Colon Carcinoma Metastatic in the Lung (tissue), 2 donors: ENCODE measurements around a stretch of chr4.

GRCh38 chr4:16116409-16117256 lies 32.8 kb upstream of the PROM1 start:
- PRO-cap, 2 experiments, result no peak in any of the 2 experiments

- PRO-cap, 2 experiments, result no peak in any of the 2 experiments
Measured at GRCh38 chr4:16168393-16169304, 57.6 kb downstream of the TAPT1 start.

DNA sequence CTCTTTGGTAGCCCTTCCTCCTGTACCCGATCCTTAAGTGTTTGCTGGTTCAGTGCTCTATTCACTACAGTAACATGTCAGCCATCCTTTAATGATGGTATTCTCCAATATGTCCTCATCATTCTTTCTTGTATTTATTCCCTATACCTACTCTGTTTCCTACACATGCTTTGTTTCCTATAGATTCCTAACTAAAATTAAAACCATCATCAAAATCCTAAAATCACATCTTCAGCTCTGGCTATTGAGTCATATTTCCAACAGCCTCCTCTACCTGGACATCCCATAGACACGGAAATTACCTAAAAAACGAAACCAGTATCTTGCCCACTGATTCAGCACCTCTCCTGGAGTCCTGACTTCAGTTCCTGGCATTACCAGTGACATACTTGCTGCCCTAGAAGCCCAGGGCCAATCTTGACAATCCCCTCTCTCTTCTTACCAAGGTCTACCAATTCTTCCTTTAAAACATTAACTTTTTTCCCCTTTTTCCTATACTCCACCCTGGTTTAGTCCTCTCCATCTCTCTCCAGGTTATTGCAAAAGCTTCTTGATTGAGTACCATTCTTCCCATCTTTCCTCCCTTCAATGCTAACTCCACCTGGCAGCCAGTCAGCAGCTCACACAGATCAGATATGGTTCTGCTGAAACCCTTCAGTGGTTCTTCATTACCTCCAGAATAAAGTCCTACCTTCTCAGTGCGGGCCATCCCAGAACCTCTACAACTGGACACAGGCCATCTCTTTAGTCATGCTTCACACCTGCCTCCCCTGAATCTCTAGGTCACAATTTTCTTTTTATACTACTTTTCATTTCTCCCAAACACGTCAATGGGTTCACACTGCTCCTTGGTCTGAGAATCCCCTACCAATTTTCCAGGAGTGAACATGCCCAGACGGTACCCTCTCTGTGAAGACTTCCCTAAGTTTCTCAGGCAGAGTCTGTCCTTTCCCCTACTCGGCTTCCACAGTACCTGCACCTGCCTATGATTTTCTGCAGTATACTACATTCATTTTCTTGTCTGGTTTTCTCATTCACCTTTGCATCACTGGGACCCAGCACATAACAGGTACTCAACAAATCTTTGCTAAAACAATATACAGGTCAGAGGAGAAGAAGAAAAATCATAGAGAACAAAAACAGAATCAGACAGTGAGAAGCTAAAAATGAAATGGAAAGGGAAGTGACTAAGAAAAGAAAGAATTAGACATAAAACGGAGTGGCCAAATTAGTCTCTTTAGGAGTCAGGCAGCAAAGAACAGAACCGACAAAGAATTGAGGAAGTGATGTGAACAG lies 9.6 kb downstream of the TAPT1 start:
- PRO-cap, 2 experiments, result no peak in any of the 2 experiments

GRCh38 chr4:16742461-16742859 lies 156.0 kb downstream of the LDB2 start:
- PRO-cap, 2 experiments, result no peak in any of the 2 experiments

- PRO-cap, 2 experiments, result no peak in any of the 2 experiments
Measured at GRCh38 chr4:16893397-16893696, 5.1 kb downstream of the LDB2 start.

DNA sequence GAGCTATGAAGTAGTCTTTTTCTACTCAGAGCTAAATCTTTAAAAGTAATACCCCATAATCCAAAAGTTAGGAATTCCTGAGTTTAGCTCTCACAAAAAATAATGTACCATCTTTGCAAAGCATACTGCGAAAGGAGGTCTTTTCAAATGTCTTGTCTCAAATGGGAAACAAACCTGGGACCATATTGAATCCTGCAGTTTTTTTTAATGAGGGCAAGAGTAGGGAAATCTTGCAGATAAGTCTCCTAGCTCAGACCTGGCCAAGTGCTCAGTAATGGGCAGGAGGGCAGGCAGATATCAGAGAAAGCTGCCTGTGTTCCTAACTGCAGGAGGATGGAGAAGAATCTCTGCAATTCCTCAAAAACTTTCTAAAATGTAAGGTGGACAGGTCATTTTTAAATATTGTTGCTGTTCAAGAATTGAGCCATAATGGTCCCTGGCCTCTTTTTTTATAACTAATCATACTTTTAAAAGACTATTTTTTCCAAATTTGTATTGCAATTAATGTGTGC lies 2.2 kb downstream of the LDB2 start:
- PRO-cap, 2 experiments, result no peak in any of the 2 experiments

- PRO-cap, 2 experiments, result no peak in any of the 2 experiments
Measured at GRCh38 chr4:17166747-17167498, 268.5 kb upstream of the LDB2 start.

DNA sequence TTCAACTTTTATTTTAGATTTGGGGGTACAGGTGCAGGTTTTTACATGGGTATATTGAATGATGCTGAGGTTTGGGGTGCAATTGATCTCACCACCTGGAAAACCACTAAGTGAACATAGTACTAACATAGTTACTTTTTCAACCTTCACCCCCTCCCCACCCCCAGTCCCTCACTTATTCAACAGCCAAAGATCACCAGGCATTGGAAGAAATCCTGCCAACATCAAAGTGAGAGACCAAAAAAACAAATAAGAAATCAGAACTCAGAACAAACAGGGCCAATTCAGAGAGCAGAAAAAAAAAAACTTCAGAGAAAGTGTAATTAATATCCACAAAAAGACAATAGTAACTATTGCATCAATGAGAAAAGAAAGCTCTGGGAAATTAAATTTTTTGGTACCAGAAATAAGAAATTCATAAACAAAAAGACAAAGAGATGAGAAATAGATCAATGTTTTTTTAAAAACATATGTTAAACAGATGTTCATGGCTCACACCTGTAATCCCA lies 20.5 kb upstream of the LAP3 start:
- PRO-cap, 2 experiments, result no peak in any of the 2 experiments

DNA sequence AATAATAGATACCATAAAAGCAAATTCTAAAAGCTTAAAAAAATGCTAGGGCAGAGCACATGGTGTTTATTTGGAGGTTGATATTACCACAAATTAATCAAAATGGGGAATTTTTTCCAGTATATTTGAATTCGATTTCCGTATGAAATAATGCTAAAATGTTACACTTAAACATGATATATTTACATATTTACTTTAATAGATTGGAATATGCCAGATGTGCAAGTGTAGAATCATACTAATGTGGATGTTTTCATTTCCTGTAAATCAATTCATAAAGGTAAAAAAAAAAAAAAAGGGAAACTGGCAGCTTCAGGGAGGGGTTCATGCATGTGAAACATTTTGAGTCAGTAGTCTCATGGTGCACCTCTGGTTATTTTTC lies 310.0 kb upstream of the SLIT2 start:
- PRO-cap, 2 experiments, result no peak in any of the 2 experiments

GRCh38 chr4:20178557-20178810 lies 73.2 kb upstream of the SLIT2 start:
- PRO-cap, 2 experiments, result no peak in any of the 2 experiments

- PRO-cap, 2 experiments, result no peak in any of the 2 experiments
Measured at GRCh38 chr4:20618735-20619721, 81.2 kb upstream of the PACRGL start.

DNA sequence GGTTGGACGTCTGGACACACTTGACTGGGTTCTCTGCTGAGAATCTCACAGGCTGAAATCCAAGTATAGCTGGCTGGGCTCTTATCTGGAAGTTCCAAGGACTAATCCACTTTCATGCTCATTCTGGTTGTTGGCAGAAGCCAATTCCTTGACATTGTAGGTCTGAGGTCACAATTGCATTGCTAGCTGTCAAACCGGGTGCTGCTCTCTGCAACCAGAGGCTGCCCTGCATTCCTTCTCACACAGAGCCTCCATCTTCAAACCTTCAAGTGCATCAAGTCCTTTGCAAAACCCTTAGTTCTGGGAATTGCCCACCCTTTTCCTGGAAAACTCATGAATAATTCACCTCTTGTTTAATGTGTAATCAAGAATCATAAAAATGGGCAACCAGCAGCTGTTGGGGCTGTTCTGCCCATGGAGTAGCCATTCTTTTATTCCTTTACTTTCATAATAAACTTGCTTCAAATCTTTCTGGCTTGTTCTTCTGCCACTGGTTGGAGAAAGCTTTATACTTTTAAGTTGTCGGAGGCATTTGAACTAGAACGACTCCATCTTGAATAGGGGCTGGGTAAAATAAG lies 404.1 kb downstream of the KCNIP4 start:
- PRO-cap, 2 experiments, result peak in 1 of 2 experiments; most common minus-strand start position 292 of the sequence (in 1)

- PRO-cap, 2 experiments, result no peak in any of the 2 experiments
Measured at GRCh38 chr4:22440710-22441633, 74.9 kb downstream of the ADGRA3 start.

GRCh38 chr4:22514456-22514817 lies 1.4 kb downstream of the ADGRA3 start:
- PRO-cap, 2 experiments, result no peak in any of the 2 experiments

DNA sequence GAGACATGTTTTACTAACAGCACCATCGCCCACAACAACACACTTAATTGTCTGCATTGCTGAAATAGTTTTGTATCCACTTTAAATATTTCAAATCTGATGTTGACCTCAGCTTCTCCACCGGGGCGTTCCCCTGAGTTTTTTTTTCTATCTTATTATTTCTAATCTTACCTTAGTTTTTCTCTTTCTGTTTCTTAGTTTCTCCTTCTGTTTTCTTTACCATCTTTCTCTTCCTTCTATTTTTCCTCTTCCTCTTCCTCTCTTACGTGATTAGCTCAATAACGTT lies 212.0 kb upstream of the ADGRA3 start:
- PRO-cap, 2 experiments, result no peak in any of the 2 experiments

DNA sequence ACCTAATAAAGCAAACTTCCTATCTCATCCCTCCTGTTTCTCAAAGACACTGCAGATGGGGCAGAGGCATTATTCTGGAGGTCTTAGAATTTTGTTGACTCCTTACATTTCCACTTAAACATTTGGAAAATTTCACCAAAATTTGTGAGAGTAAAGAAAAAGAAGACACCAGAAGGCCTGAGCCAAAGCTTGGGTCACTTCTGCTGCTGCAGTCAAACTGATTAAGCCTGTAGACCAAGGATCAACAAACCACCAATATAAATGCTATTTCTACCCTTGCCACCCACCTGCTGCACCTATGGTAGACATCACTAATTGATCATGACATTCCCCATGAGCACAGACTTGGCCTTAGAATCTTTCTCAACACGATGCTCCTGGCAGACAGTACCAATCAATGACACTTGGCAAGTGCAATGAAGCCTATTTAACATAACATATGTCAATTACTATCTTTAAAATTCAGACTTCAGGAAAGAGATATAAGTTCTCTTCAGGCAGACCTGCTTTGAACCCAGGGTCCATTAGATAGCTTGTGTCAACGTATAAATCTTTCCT lies 69.0 kb downstream of the PPARGC1A start:
- PRO-cap, 2 experiments, result no peak in any of the 2 experiments

DNA sequence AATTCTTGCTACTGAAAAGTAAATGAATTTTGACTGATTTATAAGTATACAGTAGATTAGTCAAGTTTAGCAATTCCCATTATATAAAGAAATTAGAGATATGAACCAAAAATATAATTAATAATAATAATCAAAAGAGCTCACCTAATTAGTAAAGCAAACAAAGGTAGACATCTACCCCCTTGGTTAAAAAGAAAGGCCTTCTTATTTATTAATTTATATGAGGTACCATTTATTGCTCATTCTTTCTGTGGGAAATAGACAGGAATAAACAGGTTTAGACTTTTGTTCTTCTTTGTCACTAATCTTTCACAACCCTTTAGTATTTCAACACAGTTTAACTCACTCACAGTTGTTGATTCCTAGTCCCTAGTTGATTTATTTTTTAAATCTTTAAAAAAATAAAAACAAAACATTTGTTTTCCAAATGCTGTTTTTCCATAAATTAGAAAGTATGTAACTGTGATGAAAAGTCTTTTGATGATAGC lies 5.6 kb downstream of the PPARGC1A start:
- PRO-cap, 2 experiments, result no peak in any of the 2 experiments

- PRO-cap, 2 experiments, result peak in 2 of 2 experiments; most common plus-strand start chr4:23888890 (in 2)
Measured at GRCh38 chr4:23888584-23889511, 999 bp downstream of the PPARGC1A start.

DNA sequence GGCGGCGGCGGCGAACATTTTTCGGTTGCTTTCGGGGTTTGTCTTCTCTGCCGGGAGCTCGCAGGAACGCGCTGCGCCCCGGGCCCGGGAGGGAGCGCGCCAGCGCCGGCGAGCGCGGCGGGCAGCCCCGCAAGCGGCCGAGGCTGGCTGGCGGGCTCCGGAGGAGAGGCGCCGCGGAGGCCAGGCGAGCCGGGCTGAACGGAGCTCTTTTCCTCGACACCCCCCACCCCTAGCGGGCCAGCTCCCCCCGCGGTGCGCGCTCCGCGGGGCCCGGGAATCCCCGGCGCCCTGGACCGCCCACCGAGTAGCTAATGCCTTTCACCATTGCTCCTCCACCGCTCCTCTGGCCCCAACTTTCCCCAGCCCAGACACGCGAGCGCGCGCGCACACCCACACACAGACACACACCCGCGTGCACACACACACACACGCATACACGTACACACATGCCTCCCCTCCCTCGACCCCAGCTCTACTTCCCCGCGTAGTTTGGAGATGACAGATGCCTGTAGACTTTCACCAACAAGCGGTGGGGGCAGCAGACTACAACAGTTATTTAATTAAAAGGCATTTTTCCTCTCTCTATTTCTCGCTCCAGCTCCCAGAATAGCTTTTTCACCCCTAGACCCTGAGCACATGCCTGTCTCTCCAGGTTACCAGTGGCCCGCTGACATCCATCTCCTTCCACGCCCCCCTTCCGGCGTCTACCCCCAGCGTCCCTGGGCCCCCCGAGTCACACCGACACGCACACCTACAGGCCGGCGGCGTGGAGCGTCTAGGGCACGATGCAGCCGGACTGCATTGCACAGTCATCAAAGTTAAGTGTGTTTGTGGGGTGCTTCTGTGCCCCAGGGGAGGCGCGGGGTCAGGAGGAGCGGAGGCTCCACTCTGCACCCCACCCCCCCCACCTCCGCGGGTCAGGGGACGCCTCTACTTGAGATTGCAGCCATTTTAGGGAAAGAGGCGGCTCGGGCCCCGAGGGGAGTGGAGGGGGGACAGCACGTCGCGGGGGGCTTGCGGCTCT lies 113.1 kb downstream of the DHX15 start:
- PRO-cap, 2 experiments, result peak in 2 of 2 experiments; most common minus-strand start position 224 of the sequence (in 2)

GRCh38 chr4:24521719-24522390 lies 62.5 kb downstream of the DHX15 start:
- PRO-cap, 2 experiments, result no peak in any of the 2 experiments